Hematopoietic multipotent progenitor cell (in vitro differentiated cells): ENCODE measurements around a stretch of chr16.

- CAGE, long polyA plus RNA = no peak
Observed at GRCh38 chr16:67538420-67539021, 9.9 kb downstream of the RIPOR1 start.

GRCh38 chr16:67544575-67545299 is 16.1 kb downstream of the RIPOR1 start:
- CAGE, long polyA plus RNA = no peak

DNA sequence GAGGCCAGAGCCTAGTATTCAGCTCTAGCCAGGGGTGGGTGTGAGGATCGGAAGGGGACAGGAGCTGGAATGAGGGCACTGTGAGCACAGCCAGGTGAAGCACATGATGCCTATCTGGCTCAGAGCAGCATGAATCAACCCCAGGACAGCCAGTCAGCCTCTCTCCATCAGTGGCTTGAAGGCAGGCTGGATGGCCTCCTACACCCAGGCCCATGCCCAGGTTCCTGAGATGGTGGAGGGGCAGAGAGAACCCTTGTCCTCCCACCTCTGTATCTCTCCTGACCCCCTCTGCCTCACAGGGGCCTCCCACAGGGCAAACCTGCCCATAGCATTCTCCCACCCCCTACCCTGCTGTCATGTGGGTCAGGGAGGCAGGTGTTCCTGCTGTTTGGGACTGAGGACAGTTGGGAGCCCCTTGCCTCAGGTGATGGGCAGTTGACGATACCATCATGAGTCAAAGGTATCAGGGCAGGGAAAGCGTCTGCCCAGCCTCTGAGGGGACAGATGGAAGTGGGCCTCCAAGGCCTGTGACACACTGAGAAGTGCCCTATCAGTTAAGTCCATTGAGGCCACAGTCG is 13.7 kb upstream of the CTCF start:
- CAGE, long polyA plus RNA = no peak

GRCh38 chr16:67665895-67666579 is 513 bp downstream of the ENKD1 start:
- CAGE, long polyA plus RNA = no peak

DNA sequence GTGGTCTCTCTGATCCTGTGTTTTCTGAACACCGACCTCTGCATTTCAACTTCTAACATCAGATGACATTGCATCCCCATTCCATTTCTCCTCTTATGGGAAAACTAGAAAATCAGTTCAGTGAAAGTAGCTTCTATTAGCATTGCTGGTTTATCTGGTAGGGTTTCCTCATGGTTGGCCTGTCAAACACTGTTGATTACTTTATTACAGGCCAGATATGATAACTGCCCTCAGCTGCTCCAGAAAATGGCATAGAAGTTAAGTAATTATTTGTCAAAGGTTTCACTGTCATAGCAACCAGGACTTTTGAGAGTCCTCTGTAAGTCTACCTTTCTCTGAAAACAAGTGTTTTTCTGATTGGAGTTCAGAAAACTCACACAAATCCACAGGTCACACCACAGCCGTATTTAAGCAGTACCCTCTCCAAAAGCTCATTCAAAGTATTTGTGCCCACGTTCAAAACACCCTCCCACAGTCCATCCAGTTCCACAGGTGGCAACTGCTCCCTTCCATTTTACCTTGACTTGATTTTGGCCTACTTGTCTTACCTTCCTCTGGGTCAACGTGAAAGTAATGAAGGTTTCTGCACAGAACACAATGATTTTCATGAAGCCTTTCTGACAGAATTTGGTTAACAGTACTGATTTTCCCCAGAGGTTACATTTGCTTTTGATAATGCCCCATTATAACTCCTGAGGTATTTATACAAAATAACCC is 2.9 kb downstream of the GFOD2 start:
- CAGE, long polyA plus RNA = no peak

GRCh38 chr16:67729790-67730345 is 10.8 kb upstream of the GFOD2 start:
- CAGE, long polyA plus RNA = no peak

DNA sequence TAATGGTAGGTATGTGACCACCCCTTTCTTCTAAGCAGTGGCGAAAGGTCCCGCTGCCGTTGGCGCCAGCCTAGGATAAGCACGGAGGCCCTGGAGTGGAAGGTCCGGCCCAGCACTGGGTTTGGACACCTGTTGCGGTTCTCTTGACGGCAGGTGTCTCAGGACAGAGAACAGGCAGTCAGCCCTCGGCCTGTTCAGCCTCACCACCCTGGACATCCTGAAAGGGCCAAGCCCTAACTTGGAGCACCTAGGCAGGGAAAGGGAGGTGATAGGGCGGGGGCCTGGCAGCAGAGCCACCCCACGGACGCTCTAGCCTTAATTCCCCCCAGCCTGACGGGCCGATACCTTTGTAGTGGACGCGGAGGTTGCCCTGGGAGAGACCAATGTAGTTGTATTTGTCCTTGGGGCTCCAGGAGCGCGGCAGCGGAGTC is 388 bp downstream of the RANBP10 start:
- CAGE, long polyA plus RNA = no peak

- CAGE, long polyA plus RNA = no peak
Observed at GRCh38 chr16:67833732-67834082, 8.4 kb upstream of the THAP11 start.

GRCh38 chr16:67961121-67962244 is 7.0 kb downstream of the SLC12A4 start:
- CAGE, long polyA plus RNA = no peak

DNA sequence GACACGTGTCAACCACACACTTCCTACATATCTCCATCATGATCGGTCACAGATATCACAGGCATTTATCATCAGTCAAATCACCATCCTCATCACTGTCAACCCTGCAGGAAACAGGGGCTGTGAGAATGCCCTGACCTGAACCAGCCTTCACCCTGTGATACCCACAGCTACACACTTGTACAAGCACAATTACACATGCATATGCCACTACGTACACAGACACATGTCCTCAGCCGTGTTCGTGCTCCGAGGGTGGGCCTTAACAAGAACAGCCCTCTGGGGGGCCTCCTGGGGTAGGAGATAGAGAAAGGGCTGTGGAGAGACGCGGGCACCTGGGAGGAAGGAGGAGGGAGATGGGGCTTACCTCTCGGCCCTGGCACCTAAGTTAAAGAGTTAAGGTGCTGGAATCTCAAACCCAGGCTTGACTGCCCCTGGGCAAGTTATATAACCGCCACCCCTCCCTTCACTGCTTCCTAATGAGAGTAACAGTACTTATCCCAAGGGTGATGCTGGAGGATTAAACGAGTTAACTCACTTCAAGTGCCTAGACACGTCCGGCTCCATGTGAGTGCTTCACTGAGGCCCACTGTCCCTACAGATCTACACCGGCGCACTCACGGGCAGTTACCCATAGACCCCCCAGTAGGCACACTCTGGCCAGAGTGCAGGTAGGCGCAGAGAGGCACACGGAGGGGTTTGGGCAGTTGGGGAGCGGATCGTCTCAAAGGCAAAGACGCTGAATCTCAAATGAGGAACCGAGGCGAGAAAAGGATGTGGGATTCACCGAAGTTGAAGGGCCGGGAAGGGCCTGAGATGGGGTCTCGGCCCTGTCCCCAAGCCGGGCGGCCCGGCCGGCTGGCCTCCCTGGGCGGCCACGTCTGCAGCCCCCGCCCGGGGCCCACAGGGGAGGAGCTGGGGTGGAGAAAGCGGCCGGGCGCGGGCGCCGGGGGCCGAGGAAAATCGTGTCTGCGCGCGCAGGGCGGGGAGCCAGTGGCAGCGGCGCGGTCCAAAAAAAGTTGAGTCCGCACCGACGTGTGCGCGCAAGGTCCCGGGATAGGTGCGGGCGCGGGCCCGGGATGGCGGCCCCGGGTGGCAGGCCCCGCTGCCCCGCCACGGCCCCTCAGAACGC is 772 bp downstream of the SLC12A4 start:
- CAGE, long polyA plus RNA = no peak

GRCh38 chr16:67999946-68000378 is 678 bp upstream of the DPEP2 start:
- CAGE, long polyA plus RNA = no peak

- CAGE, long polyA plus RNA = no peak
Observed at GRCh38 chr16:68037716-68038184, 14.7 kb downstream of the DUS2 start.

GRCh38 chr16:68064692-68065192 is 20.4 kb upstream of the NFATC3 start:
- CAGE, long polyA plus RNA = no peak

DNA sequence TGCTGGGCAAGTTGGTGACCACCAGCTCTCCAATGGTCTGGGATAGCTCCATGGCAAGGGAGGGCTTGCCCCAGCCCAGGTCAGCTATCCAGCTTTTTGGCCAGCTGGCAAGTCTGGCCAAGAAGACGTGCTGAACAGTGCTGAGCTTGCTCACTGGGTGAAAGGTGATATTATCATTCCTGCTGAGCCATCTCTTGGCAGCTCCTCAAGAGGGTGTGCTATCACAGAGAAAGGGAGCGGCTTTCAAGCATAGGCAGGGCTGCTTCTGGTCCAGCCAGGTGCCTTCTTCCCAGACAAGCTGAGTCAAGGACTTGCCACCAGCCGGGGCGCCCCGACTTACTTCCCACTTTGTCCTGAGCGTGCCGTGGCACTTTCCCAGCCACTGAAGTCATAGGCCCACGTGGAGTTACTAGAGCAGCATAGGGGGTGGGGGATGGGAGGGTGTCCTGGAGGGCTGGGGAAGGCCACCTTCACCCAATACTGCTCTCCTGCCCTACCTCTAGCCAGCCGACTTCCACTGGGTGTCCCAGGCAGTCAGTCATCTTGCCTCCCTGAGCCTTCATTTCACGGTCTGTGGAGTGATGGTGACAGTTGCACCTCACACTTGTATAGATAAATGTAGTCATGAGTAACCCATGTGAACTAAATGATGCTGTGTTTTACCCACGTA is 12.8 kb upstream of the NFATC3 start:
- CAGE, long polyA plus RNA = no peak

DNA sequence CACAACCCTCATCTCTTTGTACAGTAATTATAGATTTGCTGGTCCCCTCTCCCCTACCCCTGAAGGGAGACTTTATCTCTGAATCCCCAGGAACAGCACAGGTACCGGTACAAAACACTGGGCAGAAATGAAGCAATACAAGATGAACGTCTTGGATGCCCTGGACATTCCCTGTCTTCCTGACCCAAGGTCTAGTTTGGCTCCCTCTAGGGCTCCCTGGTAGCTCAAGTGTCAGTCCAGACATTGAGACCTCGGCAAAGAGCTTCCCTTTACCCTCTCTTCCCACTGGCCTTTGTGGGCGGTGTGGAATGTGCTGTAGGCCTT is 1.4 kb upstream of the NFATC3 start:
- CAGE, long polyA plus RNA = no peak

- CAGE, long polyA plus RNA = no peak
Observed at GRCh38 chr16:68086172-68086715, 1.1 kb downstream of the NFATC3 start.

GRCh38 chr16:68194317-68194723 is 41.6 kb downstream of the ESRP2 start:
- CAGE, long polyA plus RNA = no peak

DNA sequence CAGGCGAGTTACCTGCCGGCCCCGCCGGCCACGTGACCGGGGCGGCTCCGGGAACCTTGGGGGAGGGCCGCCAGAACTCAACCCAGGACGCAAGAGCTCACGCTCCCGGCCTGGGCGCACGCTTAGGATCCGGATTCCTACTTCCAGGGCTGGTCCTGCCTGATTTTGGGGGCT is 209 bp upstream of the ESRP2 start:
- CAGE, long polyA plus RNA = no peak

GRCh38 chr16:68251700-68252245 is 6.6 kb downstream of the PLA2G15 start:
- CAGE, long polyA plus RNA = no peak

GRCh38 chr16:68265917-68266029 is 1.4 kb downstream of the SLC7A6 start:
- CAGE, long polyA plus RNA = no peak